GM23248 (cell line): ENCODE results near the genes OSBPL5, MRGPRG and STIM1.

DNA sequence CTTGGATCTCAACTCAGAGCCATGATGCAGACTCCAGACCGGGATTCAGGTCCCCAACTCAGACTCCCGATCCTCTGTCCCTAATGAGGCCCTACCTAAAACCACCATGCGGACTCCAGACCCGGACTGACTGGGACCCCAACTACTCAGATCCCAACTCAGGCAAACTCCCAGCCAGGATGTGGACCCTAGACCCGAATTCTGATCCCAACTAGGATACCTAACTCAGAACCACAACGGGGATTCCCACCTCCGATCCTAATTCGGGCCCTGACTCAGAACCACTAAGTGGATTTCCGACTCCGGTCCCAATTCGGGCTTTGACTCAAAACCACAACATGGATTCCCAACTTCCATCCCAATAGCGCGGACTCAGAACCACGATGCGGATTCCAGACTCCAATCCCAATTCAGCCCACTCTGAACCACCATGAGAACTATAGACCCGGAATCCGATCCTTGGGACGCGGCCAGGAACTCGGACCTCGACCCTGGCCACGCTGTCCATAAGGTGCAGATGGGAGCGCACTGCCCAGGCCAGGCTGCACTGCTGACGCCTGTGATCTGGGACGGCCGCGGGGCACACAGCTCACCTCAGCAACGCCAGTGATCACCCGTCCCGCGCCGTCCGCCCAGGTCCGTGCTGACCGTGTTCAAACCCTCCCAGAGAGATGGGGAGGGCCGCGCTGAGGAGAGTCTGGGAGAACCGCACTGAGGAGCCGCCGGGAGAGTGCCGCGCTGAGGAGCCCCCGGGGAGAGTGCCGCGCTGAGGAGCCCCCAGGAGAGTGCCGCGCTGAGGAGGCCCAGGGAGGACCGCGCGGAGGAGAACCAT, 186.6 kb downstream of the CDKN1C start:
- RAMPAGE, long total RNA = no peak

DNA sequence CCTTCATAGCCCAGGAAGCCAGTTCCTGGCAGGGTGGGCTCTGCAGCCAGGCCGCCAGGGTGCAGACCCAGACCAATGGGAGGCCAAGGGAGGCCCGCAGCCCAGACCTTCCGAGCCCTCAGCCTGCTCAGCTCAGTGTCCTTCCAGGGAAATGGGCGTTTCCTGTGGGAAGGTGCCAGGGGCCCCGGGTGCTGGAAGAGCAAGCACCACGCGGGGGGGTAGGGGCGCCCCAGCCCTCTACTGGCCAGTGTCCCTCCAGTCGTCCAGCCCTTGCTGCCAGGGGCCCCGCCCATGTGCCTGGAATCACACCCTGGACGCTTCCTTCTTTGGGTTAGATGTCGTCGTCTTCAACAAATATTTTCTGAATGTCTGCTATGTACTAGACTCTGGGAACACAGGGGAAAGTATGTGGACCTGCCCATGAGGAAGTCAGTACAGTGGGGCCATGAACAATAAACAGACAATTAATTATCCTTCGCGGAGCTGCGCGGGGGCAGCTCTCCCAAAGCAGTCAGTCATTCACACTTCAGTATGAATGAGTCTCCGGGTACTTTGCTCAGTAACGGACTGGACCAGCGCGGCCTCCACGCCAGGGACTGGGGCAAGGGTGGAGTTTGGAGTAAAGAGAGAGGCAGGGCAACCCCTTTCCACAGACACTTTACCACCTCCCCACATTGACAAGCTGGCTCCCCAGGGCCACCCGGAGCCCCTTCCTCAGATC, 60.2 kb downstream of the CDKN1C start:
- RAMPAGE, long total RNA = no peak

DNA sequence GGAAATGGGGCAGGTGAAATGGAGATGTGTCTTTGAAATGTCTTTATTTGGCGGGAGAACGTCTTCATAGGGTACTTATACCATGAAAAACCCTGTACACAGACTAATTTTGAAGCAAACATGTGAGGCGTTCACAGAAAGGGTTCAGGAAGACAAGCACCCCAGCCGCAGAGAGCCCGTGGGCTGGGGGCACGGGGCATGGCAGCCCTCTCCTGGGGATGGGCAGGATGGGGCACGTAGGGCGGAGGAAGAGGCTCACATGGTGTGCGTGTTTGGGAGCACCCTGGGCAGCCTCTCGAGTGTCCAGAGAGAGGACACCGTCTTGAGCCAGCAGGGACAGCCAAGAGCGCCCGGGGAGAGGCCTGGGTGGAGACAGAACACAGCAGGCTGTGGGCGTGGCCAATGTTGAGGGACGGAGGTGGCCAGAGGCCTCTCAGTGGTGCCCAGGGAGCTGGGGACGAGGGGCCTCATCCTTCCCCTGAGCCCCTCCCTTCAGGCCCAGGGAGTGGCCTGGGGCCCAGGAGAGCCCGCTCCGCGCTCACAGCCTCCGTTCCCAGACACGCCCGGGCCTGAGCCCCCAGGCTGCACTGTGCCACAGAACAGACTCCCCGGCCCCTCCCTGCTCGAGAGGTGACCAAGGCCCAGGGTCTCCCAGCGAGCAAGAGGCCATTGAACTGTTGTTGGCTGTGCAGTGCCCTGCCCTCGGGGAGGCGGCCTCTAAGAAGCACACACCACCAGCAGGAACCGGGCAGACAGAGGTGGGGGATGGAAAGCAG, 48.5 kb downstream of the CDKN1C start:
- RAMPAGE, long total RNA = no peak

GRCh38 chr11:2868082-2868604, 17.4 kb downstream of the CDKN1C start:
- RAMPAGE, long total RNA = no peak

- RAMPAGE, long total RNA = no peak
These were observed 6.7 kb upstream of the CDKN1C start for GRCh38 chr11:2891783-2893230.

DNA sequence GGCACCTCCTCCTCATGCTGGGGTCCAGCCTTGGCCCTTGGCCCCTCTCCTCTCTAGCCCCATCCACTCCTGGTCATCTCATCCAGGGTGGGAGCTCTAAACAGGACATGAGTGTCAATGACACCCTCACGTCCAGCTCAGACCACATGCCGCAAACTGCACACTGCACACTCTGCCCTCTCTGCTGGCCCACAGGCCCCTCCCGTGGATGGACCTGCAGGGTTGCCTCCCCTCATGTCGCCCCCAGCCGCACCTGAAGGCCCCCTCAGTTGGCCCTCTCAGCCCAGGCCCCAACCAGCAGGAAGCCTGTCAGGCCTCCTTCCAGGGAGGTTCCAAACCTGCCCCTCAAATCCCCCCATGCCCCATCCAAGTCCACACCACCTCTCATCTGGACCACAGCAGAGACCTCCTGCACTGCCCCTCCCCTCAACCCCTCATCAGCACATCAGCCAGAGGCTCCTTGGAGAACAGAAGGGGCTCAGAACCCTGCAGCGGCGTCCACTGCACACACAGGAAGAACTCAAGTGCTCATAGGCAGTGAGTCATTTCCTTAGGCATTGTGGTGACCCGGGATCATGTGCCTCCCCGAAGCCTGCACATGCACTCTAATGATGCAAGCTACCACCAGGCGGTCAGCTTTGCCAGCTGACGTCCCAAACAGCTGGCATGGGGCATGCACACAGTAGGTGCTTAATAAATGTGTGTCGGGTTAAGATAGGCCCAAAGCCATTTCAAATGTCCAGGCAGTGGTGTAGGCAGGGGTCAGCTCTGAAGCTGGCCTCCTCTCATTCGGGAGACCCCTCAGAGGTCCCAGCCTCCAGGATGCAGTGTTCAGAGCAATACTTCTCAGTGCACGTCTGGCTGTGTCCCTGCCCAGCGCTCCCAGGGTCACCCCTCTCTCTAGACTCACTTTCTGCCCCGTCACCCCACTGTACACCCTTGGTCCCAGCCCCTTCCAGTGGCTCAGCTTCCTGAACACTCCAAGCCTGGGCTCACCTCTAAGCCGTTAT, 3.4 kb upstream of the SLC22A18 start:
- RAMPAGE, long total RNA = no peak

DNA sequence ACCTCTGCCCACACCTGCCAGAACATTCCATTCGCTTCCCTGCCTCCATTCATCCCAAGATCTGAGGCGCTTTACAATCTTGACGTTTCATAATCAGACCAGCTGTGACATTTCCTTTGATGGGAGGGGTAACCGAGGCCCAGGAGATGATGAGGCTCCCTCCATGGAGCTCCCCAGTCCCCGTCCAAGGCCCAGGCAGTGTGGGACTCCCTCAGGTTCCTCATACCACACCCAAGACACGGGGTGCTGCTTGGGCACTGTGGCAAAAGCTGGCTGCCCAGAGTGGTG, 9.8 kb downstream of the SLC22A18 start:
- RAMPAGE, long total RNA = no peak

GRCh38 chr11:2924368-2924941, 4.8 kb downstream of the PHLDA2 start:
- RAMPAGE, long total RNA = no peak

- RAMPAGE, long total RNA = no peak
These were observed 13.6 kb upstream of the PHLDA2 start for GRCh38 chr11:2942894-2943084.

DNA sequence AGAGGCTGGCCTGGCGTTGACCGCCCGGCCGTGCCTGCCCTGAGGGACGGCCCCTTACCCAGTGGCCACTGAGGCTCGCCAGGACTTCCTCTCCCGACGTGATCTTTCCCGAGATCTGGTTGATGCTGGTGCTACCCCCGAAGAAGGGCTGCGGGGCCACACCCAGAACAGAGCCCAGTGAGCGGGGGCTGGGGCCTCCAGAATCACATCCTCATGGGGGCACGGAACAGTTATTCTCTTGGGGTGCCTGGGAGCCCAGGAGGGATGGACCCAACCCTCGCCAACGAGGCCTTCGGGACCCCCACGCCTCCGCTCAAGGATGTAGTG, 36.4 kb upstream of the CARS1 start:
- RAMPAGE, long total RNA = no peak

GRCh38 chr11:3155601-3155993, 9.5 kb downstream of the OSBPL5 start:
- RAMPAGE, long total RNA = no peak

DNA sequence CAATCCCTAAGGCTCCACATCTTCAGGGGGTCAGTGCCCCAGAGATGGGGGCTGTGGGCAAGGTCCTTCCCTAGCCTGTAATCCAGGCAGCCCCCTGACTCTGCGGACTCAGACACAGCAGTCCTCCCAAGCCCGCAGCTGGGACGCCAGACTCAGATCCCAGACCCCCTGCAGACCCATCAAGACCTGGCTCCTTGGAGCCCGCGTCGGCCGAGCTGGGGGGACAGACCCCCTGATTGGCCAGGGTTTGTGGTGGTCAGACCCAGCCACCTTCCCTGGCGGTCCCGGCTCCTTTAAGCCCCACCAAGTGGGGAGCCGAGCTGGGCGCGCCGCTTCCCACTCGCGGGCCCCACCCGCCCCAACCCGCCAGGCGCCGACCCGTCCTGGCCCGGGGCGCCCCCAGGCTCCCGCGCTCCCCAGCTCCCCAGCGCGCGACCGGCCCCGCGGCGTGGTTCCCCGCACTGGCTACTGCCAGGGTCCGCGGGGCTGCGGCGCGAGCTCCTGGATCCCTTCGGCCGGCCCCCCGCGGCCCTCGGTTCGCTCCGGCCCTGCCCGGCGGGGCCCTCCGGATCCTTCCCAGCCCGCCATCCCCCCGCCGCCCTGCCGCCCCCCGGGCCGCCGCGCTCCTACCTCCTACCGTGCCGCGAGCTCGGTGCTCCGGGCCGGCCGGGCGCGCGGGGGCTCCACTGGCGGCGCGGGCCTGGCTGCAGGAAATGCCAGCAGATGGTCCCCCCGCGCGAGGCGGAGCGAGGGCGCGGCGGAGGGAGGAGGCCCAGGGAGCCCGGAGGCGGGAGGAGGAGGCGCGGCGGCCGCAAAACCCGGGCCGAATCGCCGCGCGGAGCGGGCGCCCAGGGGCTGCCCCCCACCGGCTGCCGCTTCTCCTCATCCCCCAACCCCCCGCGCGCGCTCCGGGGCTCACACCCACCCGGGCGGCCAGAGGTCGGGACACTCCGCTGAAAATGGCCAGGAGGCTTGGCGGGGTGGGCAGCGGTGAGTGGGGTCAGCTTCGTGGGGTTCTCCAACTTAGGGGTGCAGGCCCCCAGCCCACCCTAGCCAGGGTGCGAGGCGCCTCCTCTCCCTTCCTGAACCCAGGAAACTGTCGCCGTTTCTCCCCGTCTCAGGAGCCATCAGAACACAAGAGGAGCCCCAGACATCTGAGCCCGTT, at the start of gene OSBPL5:
TSS of gene OSBPL5 (minus strand) at position 725 of the 1,165 bp plus-strand sequence.
- RAMPAGE, long total RNA = no peak

DNA sequence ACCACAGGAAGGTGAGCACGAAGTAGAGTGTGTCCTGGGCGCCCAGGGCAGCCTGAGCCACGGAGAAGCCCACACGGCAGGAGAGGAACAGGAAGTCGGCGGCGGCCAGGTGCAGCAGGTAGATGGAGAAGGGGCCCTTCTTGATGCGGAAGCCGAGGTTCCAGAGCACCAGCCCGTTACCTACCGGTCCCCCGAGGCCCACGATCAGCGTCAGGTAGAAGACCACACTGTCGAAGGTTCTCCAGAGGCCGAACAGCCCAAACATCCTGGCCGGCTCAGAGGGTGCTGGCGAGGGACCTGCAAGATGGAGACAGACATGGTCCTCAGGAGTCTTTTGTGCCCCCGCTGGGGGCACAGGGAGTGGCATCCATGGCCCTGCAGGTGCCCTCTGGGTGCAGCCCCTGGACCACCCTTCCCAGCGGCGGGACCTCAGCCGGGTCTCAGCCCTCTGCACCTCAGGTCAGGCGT, at the start of gene MRGPRG:
TSS of gene MRGPRG (minus strand) at position 265 of the 468 bp plus-strand sequence.
- RAMPAGE, long total RNA = no peak

GRCh38 chr11:3357509-3358656, 21.1 kb downstream of the ZNF195 start:
- RAMPAGE, long total RNA = no peak

- RAMPAGE, long total RNA = no peak
These were observed 6.5 kb downstream of the CHRNA10 start for GRCh38 chr11:3664670-3665084.

DNA sequence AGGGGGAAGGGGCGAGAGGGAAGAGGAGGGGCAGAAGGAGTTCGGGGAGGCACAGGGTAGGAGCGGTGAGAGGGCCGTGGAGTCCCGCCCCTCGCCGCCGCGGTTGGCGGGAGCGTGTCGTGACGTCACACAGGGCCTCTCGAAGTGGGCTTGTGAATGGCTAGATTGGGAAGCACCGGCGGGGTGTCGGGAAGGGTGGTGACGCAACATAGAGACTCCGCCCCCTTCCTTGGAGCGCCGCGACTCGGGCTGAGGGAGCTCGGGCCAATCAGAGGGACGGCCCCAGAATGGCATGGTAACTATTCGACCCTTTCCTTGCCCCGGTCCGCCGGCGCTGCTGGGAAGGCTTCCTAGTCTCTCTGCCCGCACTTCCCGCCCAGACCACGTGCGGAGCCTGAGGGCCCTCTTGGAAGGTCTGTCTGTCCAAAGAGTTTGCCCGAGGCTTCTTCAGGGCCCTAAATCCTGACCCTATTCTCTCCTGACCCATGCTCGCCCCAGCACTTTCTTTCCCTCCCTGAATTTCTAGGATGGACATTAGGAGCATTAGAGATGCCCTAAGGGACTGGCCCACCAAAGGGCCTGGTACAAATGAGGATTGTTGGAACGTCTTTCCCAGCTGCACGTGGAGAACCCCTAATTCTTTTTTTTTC, 459 bp upstream of the NUP98 start:
- RAMPAGE, long total RNA = no peak

- RAMPAGE, long total RNA = no peak
These were observed 4.6 kb upstream of the NUP98 start for GRCh38 chr11:3802028-3802342.

DNA sequence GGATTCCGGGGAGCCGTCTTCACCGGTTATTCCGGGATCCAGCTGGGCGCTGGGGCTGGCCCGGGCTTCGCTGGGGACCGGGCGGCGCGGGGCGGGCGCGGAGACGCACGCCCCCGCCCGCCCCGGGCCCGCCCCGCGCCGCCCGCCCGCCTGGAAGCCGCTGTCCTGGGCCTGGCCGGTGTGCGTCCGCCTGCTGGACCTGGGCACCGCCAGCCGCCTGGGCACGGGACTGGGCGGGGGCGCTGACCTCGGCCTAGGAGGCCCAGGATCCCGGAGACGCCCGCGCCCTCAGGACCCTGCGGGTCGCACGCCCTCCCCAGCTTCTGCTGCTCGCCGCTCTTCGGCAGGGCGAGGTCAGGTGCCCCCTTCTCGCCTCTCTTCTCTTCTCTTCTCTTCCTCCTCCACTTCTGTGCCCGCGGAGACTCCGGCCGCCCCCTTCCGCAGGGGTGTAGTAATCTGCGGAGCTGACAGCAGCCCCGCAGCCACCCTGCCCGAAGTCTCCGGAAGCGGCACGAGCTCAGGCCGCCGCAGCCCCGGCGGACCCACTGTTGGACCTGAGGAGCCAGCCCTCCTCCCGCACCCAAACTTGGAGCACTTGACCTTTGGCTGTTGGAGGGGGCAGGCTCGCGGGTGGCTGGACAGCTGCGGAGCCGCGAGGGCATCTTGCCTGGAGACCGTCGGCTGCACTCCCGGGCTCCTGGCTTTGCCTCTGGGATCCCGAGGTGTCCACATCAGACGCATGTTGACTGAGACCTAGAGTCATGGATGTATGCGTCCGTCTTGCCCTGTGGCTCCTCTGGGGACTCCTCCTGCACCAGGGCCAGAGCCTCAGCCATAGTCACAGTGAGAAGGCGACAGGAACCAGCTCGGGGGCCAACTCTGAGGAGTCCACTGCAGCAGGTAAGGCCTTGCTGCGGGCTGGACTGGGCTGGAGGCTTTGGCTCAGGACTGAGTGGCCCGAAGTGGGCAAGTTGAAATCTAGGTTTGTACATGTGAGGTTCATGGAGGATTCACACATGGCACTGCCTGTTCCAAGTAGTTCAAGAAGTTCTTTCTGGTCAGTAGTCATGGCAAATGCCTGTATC, at the start of gene STIM1:
TSS of gene STIM1 (plus strand) at position 155 of the 1,085 bp plus-strand sequence.
- RAMPAGE, long total RNA = no peak

DNA sequence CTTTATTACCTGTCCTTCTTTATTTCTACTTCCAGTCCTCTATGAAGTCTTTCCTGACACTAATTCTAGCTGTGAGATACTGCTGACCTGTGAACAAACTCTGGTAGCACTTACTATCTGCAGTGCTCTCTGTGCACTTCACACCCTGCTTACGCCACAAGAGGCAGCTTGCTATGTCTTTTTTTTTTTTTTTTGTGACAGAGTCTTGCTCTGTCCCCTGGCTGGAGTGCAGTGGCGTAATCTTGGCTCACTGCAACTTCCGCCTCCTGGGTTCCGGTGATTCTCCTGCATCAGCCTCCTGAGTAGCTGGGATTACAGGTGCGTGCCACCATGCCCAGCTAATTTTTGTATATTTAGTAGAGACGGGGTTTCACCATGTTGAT, 10.8 kb downstream of the STIM1 start:
- RAMPAGE, long total RNA = no peak

GRCh38 chr11:3866868-3867460, 11.5 kb downstream of the STIM1 start:
- RAMPAGE, long total RNA = no peak